Myometrial cell (primary cell): ENCODE data around the gene GALNT3.

- RAMPAGE, long total RNA = no peak
Measured at GRCh38 chr2:162710432-162710744, 128.2 kb downstream of the KCNH7 start.

- RAMPAGE, long total RNA = no peak
Measured at GRCh38 chr2:163667299-163668136, 68.3 kb downstream of the FIGN start.

GRCh38 chr2:164564160-164564474, 57.2 kb downstream of the GRB14 start:
- RAMPAGE, long total RNA = no peak

- RAMPAGE, long total RNA = no peak
Measured at GRCh38 chr2:164710617-164711290, 89.5 kb upstream of the GRB14 start.

DNA sequence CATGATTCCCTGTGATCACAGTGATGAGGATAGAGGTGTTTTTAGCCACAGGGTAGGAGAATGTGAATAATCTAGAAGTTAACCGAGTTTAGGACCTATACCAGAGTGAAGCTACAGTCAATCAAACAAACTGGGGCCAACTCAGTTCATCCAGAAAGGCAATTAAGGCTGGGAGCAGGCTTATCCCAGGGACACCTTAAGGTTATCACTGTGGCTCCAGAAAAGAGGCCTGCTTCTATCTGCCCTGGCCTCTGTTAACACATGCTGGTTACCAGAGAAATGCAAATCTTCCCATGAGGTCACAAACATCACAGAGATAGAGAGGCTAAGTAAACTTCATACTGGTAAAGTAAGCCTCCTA, 93.2 kb upstream of the GRB14 start:
- RAMPAGE, long total RNA = no peak

GRCh38 chr2:164937777-164938165, 17.6 kb downstream of the SLC38A11 start:
- RAMPAGE, long total RNA = no peak

- RAMPAGE, long total RNA = no peak
Measured at GRCh38 chr2:165274575-165275174, 35.5 kb downstream of the SCN2A start.

GRCh38 chr2:165792996-165793696, 901 bp downstream of the GALNT3 start:
- RAMPAGE, long total RNA = no peak

- RAMPAGE, long total RNA = no peak
Measured at GRCh38 chr2:165793697-165794466, at the start of gene GALNT3. TSS of gene GALNT3 (minus strand) at chr2:165794247.

- RAMPAGE, long total RNA = no peak
Measured at GRCh38 chr2:165868704-165869461, 74.8 kb upstream of the GALNT3 start.

DNA sequence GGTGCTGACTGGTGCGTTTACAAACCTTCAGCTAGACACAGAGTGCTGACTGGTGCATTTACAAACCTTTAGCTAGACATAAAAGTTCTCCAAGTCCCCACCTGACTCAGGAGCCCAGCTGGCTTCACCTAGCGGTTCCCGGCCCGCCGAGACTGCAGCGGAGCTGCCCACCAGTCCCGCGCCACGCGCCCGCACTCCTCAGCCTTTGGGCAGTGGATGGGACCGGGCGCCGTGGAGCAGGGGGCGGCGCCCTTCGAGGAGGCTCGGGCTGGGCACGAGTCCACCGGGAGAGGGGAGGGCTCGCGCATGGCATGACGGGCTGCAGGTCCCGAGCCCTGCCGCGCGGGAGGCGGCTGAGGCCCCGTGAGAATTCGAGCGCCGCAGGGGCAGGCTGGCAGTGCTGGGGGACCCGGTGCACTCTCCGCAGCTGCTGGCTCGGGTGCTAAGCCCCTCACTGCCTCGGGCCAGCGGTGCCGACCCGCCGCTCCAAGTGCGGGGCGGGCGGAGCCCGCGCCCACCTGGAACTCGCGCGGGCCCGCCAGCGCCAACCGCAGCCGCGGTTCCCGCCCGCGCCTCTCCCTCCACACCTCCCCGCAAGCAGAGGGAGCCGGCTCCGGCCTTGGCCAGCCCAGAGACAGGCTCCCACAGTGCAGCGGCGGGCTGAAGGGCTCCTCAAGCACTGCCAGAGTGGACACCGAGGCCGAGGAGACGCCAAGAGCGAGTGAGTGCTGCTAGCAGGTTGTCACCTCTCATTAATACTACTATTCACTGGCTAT, 3.5 kb upstream of the TTC21B start:
- RAMPAGE, long total RNA = no peak

DNA sequence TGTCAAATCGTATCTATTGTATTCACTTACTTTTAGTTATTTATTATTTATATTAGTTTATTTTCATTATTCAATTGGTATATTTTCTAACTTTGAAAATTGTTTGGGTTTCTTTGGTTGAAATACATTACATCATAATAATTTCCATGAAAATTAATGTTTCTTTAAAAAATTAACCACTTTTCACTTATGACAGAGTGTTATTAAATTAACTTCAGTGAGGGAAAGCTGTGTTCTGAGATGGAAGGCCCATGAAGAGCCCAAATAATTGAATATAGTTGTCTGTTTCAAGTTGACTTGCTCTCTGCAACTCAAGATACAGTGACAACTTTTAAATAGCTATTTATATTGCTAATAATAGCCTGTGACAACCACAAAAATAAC, 167.2 kb upstream of the SCN7A start:
- RAMPAGE, long total RNA = no peak

DNA sequence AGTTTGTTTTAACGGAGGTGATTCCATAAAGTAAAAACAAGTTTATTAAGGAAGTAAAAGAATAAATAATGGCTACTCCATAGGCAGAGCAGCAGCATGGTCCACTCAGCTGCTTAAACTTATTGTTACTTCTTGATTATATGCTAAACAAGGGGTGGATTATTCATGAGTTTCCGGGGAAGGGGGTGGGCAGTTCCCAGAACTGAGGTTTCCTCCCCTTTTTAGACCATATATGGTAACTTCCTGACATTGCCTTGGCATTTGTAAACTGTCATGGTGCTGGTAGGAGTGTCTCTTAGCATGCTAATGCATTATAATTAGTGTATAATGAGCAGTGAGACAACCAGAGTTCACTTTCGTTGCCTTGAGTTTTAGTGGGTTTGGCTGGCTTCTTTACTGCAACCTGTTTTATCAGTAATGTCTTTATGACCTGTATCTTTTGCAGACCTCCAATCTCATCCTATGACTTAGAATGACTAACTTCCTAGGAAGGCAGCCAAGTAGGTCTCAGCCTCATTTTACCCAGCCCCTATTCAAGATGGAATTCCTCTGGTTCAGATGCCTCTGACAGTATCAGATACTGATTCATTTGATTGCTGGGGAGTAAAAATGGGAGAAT, 42.7 kb downstream of the B3GALT1 start:
- RAMPAGE, long total RNA = no peak

- RAMPAGE, long total RNA = no peak
Measured at GRCh38 chr2:167353768-167354113, 60.9 kb downstream of the B3GALT1 start.

GRCh38 chr2:167383808-167384153, 91.0 kb downstream of the B3GALT1 start:
- RAMPAGE, long total RNA = no peak

GRCh38 chr2:167386658-167387224, 93.9 kb downstream of the B3GALT1 start:
- RAMPAGE, long total RNA = no peak

DNA sequence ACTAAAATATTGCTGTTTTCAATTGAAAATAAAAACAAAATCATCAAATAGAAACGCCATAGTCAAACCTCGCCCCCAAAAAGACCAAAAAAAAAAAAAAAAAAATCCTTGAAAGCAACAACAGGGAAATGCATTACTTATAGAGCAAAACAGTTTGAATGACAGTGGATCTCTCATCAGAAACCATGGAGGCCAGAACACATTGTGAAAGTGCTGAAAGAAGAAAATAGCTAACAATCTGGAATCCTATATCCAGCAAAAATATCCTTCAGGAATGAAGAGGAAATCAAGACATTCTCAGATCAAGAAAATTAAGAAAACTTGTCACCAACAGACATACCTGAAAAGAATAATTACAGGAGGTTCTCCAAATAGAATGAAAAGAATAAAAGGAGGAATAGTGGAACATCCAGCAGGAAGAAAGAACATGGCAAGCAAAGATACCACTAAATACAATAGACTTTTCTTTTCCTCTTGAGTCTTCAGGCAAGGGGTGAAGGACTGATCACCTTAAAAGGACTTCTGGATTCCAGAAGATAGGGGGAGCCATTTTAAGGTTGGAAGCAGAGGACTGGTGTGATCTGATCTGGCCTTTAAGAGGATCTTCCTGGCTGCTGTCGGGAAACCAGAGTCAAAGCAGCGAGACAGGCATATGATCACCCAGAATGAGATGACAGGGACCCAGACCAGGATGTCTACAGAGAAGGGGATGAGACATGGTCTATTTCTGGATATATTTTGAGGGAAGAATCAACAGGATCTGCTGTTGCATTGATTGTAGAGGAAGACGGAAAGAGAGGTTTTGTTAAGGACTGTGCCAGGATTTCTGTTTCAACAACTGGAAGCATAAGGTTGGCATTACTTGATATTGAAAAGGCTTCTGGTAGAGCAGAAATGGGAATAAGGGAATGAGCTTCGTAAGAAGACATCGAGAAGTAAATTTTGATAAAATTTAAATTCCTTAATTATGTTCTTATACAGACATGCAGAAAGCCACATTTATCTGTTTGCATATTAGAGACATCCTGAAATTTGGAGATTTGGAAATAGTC, 396.6 kb downstream of the B3GALT1 start:
- RAMPAGE, long total RNA = no peak

GRCh38 chr2:168137515-168138814, 109.4 kb downstream of the STK39 start:
- RAMPAGE, long total RNA = no peak

- RAMPAGE, long total RNA = no peak
Measured at GRCh38 chr2:168156525-168157052, 90.8 kb downstream of the STK39 start.

DNA sequence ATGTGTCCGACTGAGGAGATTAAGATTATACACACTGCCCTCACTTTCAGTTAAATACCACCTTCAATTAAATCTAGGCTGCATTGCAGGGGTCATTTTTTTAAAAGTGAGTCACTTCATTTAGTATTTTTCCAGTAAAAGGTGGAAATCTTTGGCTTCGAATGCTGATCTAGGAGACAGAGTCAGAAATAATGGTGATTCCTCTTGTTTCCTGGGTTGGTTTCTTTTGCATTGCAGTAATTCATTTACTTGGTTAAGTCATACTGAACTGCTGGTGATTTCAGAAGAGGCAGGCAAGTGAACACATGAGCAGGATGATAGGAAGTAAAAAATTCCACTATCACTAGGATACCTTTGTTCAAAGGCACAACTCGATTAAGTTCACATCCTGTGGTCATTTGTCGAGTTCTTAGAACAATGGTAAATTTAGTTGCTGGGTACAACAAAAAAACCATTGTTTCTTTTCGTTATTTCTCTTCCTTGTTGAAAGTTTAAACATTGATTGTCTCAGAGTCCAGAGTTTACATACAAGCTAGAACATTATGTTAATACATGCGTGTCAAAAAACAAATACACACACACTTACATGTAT, 26.5 kb downstream of the STK39 start:
- RAMPAGE, long total RNA = no peak